Type B pancreatic cell (in vitro differentiated cells): ENCODE results near the gene P2RY2.

- PRO-cap, result no peak
These were observed 282 bp downstream of the PHOX2A start for GRCh38 chr11:72243711-72244076.

GRCh38 chr11:72411511-72412165 lies 22.7 kb downstream of the CLPB start:
- PRO-cap, result no peak

- PRO-cap, result no peak
These were observed 75.8 kb downstream of the PDE2A start for GRCh38 chr11:72598363-72598791.

GRCh38 chr11:72696375-72696883 lies 22.2 kb upstream of the PDE2A start:
- PRO-cap, result no peak

DNA sequence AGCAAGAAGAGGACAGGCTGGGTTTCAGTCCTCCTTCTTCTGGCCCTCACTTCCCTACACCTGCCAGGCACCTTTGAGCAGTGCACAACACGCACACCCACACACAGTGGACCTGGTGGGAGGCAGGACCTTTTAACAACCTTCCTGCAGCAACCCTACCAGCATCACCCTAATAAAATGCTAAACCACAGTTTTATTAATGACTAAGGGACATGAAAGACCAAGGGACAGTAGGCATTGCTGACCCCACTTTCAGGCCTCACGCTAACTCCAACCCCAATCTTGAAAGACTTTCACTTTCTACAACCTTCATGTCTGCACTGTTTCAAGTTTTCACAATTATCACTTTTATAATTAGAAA lies 12.1 kb downstream of the ARAP1 start:
- PRO-cap, result no peak

- PRO-cap, result unidirectional peak, minus-strand start at chr11:72753754
These were observed 1.5 kb upstream of the ARAP1 start for GRCh38 chr11:72753550-72754313.

- PRO-cap, result no peak
These were observed 17.7 kb downstream of the STARD10 start for GRCh38 chr11:72775934-72776797.

GRCh38 chr11:72780913-72781430 lies 12.9 kb downstream of the STARD10 start:
- PRO-cap, result bidirectional peak, plus-strand start at chr11:72781356, minus-strand start at chr11:72781248

DNA sequence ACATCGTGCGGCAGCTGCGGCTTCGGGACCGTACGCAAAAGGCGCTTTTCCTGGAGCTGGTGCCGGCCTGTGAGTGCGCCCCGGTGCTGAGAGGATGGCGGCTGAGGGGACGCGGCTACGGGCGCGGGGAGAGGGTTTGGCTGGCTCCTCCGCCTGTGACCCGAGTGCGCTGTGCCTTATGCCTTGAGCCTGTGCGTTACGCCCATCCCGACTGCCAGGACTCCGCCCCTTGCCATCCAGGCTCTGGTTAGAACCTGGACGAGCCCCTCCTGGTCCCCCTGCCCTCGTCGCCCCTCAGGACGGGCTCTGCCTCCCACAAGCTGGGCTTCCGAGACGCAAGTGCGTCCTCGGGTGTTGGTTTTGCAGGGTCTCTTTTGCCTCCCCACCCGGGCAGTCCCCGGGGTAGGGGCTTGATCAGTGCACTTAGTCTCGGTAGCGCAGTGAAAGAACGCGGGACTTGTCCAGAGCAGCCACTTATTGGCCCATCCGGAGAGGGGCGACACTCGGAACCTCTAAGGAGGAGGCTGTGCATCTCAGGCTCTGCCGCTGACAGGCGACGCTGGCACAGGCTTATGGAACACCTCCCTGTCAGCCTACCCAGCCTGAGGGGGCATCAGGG lies 393 bp downstream of the ATG16L2 start:
- PRO-cap, result bidirectional peak, plus-strand start at position 502 of the sequence, minus-strand start at position 173 of the sequence

DNA sequence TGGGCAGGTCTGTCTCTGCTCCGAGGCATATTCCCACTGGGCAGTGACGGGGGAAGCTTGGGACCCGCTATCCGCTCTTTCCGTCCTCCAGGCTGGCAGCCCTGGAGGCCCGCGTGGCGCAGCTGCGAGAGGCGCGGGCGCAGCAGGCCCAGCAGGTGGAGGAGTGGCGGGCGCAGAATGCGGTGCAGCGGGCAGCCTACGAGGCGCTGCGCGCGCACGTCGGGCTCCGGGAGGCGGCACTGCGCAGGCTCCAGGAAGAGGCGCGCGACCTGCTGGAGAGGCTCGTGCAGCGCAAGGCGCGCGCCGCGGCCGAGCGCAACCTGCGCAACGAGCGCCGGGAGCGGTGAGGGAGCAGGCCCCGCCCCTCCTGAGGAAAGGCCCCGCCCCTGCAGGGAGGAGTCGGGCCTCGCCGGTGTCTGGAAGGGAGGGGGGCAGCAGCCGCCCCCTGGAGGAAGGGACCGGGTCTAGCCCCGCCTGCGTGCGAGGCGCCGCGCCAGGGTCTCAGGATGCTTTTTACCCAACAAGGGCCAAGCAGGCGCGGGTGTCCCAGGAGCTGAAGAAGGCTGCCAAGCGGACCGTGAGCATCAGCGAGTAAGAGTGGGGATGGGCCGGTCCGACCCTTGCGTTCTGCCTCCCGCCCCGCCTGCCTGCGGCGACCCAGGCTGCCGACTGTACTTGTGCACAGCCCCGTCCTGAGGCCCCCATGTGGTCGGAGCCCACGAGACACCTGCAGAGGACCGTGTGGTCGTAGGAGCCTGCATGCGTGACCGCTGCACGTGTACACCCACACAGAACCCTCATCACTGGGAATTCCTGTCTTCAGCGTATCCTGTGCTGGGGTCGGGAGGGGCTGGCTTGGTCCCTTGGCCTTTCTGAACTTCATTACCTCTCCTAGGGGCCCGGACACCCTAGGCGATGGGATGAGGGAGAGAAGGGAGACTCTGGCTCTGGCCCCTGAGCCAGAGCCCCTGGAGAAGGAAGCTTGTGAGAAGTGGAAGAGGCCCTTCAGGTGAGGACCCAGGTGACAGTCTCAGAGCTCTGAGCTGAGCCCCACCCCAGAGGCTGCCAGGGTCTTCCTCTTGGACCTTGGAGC lies 8.1 kb downstream of the ATG16L2 start:
- PRO-cap, result bidirectional peak, plus-strand start at position 145 of the sequence, minus-strand start at position 165 of the sequence

GRCh38 chr11:72834864-72835422 lies 20.7 kb downstream of the ATG16L2 start:
- PRO-cap, result no peak

DNA sequence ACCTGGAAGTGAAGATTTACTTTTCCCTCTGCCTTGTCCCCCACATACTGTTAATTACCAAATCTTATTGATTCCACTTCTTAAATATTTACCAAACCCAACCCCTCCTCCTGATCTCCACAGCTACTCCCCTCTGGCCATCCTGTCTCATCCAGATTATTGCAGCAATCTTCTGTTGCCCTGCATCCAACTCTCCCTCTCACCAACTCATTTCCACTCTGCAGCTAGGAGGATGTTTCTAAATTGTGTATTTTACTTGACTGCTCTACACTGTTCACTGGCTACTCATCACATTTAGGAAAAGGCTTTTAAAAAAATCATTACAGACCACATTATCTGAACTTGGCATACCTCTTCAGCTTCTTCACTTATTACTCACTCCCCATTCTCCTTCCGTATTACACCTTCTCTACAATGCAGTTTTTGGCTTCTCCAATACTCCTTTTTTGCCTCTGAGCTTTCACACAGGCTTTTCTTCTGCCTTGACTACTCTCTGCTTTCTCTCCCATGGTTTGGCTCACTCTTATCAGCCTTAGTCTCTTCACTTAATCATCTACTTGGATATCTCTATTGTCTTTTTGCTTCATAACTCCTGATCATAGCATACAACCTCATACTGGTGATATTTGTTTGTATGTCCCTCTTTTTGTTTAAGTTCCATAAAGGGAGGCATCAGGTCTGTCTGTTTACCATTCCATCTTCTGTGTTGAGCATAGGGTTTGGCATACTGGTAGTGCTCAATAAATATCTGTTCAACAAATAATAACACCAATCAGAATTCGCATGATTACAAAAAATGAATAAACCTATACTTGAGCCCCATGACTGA lies 118.1 kb downstream of the ATG16L2 start:
- PRO-cap, result no peak

DNA sequence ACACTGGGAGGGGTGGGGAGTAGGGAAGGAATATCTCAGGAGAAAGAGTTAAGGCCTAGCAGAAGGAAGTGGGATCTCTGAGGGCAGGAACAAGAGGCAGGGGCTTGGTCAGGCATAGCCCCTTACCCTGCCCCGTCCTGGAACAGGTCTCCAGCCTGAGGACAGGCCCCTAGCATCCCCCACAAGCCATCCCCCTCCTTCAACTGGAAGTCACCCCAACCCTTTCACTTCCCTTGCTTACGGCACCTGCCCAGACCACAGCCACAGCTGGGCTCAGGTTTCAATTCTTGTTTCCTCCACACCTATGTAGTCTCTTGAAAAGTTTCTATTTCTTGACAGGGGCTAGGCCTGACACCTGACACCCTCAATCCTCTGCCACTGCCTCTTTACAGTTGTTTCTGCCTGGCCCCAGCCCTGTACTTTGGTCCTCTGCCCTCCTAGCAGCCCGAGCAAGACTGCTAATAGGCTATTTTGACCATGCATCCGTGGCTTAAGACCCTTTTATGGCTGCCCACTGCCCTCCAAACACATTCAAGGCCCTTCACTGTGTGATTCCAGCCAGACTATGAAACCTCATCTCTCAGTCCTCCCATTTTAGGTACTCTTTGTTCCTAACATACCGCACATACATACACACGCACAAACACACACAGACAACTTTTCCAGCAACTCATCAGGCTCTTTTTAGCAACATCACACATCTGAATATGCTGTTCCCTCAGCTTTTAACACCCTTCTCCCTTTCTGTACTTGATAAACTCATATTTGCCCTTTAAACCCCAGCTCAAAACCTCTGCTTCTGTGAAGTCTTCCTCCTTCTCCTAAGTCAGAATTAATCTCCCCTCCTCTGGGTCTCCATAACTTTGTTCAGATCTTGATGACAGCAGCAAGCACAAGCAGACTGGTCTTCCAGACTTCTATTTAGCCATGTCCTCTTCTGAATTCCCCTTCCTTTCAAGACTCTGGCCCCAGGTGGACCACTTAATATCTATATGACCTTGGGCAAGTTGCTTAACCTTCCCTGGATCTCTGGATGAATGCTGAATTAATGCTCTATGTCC lies 11.0 kb upstream of the FCHSD2 start:
- PRO-cap, result no peak

GRCh38 chr11:73200017-73200933 lies 17.8 kb upstream of the P2RY2 start:
- PRO-cap, result no peak

DNA sequence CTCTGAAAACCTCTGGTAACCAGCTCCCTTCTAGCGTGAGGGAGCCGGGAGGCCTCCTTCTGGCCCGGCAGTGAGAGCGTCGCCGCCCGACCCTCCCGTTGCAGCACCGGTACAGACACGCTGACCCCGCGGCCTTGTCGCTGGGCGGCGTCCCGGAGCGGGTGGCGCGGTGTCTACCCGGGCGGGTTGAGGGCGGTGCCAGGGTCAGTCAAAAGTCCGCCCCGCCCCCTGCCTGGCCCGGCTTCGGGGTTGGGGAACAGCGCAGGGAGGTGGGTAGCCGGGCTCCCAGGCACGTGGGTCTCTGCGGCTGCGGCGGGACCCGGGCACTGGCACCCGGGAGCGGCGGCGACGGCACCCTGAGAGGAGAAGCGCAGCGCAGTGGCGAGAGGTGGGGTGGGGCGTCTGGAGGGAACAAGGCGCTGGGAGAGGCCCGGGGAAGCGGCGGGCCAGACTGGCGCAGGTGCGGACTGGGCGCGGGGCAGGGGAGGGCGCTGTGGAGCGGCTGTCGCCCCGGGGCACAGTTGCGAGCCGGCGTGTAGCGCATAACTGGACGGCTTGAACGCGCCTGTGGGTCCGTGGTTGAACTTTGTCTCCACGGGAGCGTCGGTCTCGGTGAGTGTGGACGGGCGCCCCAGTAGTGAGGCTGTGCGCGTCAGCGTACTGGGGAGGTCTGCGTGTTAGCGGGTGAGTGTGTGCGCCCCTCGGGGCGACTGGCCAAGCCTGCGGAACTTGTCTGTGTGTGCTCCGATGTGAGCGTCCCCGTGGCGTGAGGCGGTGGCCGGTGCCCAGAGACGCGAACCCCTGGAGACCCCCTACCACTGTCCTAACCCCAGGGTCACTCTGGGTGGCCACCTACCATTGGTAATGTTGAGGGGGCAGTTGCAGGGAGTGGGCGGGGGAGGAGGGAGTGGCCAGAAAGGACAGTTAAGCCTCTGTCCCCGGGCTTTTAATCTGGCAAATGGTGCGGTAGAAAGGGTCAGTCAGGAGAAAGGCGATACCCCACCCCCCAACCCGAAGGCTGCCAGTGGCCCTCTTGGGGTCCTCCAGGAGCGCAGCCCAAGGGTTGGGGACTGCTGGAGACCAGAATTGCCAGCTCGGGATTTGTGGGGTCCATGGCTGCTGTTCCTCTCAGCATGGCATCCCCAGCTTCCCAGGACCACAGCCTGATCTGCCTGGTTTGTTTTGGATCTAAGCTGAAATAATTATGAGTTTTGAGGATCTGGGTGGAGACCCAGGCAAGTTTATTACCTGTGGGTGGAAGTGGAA lies at the start of gene P2RY2:
Gene P2RY2, plus strand, starts transcription at position 237 of the 1,266 bp plus-strand sequence.
- PRO-cap, result bidirectional peak, plus-strand start at position 387 of the sequence, minus-strand start at position 380 of the sequence

DNA sequence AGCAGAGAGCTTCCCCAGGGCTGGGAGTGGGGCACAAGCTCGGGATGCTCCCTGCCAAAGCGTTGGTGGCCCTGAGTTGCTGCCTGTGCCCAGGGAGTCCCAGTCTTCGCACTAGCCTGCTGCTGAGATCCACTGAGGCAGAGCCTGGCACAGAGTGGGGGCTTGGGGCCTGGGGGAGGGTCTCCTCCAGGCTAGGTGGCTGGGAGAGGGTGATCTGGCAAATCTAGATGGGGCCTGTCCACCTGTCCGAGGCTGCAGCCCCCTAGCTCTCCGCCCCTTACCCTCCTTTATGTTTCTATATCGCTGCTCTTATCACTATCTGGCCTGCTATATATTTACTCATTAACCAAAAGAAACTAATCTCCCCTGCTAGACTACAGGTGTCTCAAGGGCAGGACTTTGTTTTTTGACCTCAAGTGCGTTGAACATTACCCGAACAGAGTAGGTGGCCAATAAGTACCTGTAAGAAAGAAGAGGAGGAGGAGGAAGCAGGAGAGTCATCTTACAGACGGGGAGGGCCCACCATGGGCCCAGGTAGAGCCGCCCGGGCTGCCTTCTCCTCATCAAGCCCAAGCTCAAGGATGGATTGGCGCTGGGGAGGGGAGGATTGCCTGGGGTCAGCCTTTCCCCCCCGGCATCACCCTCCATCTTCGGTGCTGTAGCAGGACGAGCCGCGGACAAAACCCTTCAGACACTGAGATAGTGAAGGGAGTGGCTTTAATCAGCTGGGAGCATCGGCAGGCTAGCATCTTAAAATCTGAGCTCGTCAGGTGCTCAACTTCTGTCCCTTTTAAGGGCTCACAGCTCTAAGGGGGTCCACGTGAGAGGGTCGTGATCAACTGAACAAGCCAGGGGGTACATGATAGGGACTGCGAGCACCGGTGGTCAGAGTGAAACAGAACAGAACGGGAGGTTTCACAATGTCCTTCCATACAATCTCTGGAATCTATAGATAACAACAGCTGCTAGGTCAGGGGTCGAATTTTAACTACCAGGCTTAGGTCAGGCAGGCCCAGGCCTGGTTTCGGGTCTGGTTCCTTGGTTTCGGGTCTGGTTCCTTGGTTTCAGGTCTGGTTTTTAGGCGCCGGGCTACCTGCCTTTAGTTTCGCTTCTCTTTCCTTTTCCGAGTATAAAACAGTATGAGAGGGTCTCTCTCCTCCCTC lies 1.1 kb upstream of the P2RY6 start:
- PRO-cap, result no peak

DNA sequence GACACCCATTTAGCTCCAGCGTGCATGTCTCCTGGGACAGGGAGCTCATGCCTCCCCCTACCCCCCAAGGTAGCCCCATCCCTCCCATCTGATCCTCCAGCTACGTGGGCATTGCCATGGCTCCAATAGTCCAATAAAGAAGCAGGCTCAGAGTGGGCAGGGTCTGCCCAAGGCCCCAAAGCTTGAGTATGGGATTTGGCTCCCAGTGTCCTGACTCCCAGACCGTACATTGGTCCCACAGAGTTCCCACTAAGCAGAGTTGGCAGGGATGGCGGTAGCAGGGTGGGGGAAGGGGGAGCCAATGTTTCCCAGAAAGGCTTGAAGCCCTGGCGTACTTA lies 9.1 kb downstream of the ARHGEF17 start:
- PRO-cap, result no peak

DNA sequence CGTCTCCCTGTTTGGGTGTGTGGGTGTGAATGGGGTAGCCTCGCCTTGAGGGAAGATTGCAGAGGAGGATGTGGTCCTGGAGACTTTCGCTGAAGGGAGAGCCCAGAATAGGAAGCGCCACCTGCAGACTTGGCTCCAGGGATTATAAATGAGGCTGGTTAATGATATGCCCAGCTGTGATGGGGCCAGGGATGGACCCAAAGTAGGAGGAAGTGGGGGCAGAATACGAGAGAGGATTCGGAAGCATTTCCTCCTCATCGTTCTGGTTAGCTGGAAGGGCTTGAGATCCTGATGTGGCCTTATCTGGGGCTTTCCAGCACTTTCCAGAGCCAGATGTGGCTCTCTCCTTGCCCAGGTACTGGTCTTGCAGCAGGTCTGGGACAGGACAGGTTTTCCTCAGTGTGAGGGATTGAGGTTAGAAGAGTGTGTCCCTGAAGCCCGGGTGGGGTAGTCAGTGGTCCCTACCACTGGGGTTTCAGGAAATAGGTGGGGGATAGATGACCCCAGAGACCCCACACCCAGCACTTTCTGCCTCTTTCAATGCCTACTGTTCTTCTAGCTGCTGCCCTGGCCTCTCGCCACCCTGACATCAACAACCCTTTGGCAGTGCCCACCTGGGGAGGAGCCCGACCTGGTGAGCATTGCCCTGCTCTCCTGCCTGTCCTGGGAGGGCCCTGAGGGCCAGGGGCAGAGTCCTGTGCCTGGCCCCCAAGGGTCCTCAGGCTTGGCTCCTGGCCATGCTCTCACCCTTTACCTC lies 14.0 kb downstream of the RELT start:
- PRO-cap, result no peak

GRCh38 chr11:73391967-73392878 lies 16.0 kb downstream of the RELT start:
- PRO-cap, result no peak

GRCh38 chr11:73395757-73396744 lies 19.9 kb downstream of the RELT start:
- PRO-cap, result no peak